ENCODE data around the genes KRBOX1 and POMGNT2.

DNA sequence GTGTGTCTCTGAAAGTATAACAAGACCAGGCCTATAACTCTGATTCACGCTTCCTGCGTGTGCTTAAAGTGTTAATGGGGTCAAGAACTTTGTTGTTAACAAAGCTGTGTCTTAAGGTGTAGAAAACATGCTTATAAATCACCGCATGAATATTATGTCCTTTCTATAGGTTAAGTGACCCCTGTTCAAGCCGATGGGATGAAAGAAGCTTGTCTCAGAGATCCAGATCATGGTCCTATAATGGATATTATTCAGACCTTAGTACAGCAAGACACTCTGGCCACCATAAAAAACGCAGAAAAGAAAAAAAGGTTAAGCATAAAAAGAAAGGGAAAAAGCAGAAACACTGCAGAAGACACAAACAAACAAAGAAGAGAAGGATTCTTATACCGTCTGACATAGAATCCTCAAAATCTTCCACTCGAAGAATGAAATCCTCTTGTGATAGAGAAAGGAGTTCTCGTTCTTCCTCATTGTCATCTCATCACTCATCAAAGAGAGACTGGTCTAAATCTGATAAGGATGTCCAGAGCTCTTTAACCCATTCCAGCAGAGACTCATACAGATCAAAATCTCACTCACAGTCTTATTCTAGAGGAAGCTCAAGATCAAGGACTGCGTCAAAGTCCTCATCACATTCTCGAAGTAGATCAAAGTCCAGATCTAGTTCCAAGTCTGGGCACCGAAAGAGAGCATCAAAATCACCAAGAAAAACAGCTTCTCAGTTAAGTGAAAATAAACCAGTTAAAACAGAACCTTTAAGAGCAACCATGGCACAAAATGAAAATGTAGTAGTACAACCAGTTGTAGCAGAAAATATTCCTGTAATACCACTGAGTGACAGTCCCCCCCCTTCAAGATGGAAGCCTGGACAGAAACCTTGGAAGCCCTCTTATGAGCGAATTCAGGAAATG is 16.5 kb upstream of the ZBTB47 start:
- PRO-cap: no peak

GRCh38 chr3:42653772-42654010 is 194 bp downstream of the ZBTB47 start:
- PRO-cap: no peak

GRCh38 chr3:42683934-42684670 is 1.2 kb upstream of the KLHL40 start:
- PRO-cap: no peak

GRCh38 chr3:42731807-42732834 is 29.5 kb upstream of the HHATL start:
- PRO-cap: no peak

DNA sequence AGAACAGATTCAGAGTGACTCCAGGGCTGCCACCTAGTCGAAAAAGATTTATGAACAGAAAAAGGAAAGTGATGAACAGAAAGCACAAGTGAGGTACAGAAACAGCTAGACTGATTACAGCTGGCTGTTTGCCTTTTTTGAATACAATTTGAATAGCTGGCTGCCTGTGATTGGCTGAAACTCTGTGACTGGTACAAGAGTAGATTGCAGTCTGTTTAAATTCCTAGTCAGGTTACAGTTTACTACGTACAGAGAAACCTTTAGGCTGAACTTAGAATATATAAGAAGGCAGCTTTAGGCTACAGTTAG is 10.1 kb downstream of the CCDC13 start:
- PRO-cap: no peak

DNA sequence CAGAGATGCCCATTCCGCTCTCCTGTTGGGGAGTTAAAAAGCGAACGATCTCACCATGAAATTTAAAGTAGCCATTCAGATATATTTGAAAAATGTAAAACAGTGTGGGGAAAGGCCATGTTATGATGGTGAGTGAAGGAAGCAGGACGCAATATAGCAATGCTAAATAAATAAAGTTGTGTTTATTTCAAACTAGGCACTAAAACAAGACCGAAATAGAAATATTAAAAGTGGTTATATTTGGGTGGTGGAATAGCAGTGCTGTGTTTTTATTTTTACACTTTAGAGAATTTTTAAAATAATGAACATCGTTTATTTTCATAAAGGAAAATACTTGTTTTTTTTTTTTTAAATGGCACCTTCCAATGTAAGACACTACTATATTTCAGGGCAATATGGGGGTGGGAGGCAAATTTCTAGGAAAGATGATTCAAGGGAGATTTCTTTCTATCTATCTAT is 441 bp upstream of the CCDC13 start:
- PRO-cap: no peak

- PRO-cap: no peak
These were observed 22.0 kb downstream of the CYP8B1 start for GRCh38 chr3:42853589-42854112.

- PRO-cap: no peak
These were observed at the start of gene KRBOX1 for GRCh38 chr3:42936118-42936583. KRBOX1 (plus strand) TSS chr3:42936386.

GRCh38 chr3:43105339-43106329 is at the start of gene POMGNT2:
POMGNT2 (minus strand) TSS chr3:43106079.
- PRO-cap: unidirectional peak, minus-strand start at chr3:43106032; unidirectional peak, minus-strand start at chr3:43106071

GRCh38 chr3:43194516-43195004 is 88.7 kb upstream of the POMGNT2 start:
- PRO-cap: no peak

DNA sequence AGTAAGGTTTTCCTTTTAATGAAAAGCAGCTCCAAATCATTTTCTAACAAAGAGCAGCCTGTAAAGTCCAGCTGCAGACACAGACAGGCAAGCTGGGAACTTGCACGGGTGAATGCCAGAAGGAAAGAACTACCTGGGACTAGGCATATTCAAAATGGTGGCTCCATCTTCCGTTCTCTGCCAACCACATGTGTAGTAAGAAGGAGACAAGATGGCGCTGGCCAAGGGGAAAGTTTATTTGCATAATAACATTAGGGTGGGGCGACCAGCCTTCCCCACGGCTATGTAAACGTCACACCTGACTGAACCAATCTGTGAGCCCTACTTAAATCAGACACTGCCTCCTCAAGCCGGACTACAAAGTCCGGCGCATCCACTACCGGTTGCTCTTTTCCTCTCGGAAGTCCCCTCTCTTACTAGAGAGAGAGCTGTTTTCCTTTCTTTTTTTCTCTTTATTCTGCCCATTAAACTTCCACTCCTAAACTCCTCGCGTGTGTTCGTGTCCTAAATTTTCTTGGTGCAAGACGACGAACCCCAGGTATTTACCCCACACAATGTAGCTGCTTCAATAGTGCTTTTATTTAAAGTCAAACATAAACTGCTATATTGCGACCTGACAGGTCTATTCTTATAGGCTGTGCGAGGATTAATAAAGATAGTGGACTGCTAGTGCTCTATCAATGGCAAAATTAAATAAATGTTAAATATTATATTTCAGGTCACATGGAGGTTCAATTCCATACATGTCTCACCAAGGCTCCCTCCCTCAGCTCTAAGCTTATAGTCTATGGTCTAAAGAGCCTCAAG is 131.0 kb downstream of the SNRK start:
- PRO-cap: no peak

GRCh38 chr3:43894687-43894998 is 203.9 kb downstream of the ABHD5 start:
- PRO-cap: no peak

DNA sequence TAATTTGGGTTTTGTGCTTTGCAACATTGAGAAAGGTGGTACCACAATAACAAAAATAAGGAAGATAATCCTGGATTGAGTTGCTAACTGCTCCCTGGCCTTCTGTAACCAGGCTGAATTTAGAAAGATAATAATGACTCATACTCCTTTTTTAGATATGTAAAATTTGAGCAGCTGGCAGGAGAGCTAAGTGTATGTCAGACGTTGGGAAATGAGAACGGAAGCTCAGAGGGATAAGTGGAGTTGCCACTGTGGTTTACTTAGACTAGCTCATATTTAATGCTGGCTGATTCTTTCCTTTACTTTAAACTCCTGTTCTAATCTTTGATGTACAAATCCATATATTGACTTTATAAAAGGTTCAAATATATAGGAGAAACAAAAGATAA is 17.1 kb downstream of the TCAIM start:
- PRO-cap: no peak

DNA sequence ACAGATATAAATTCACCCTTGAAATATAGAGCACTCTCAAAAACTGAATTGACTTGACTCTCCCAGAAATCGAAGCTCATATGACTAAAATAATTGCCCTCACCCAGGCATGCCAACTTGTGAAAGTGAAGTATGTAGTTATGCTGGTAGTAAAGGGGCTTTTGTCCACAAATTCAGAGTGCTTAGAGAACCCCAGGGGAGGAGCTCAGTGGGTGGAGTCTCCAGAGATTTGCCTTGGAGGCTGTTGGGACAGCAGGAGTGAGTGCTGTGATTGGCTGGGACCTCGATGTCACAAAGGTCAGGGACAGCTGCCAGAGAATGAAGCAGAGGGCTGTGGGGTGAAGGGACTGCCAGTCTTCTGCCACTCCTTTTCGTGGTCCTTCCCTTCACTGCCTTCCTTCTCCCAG is 49.8 kb downstream of the ZNF445 start:
- PRO-cap: no peak

GRCh38 chr3:44975002-44975571 is 887 bp downstream of the ZDHHC3 start:
- PRO-cap: no peak

GRCh38 chr3:44984437-44984715 is 8.3 kb downstream of the EXOSC7 start:
- PRO-cap: no peak

GRCh38 chr3:45010966-45011616 is 15.0 kb upstream of the CLEC3B start:
- PRO-cap: no peak

DNA sequence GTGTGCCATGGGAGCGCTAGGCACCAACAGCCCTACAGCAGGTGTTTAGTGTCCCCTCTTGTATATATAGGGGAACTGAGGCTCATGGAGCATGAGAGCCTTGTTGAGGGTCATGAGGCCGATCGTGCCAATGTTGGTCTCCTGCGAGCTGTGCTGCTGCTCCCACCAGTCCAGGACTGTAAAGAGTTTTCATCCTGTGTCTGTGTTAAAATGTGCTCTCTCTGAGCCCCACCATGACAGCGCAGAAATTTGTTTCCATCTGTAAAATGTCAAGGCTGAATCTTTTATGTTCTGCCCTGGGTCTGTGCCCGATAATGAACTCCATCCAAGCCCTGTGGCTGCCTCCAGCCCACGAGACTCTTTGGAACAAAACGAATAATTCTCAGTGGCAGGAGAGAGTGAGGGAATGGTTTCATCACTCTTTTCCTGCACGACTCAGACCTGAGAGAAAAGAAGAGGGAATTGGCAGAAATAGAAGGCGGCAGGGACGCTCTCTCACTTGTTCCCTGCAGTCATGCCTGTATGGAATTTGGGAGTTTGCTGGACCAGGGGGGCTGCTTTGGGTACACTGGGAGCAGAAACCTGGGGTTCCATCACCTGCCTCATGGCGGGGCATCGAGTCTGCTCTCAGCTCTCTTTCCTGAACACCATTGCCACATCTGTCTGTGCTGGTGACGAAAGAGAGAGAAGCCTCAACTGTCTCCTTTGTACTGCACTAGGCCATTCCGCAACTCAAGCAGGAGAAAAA is 14.3 kb downstream of the TMEM158 start:
- PRO-cap: no peak

DNA sequence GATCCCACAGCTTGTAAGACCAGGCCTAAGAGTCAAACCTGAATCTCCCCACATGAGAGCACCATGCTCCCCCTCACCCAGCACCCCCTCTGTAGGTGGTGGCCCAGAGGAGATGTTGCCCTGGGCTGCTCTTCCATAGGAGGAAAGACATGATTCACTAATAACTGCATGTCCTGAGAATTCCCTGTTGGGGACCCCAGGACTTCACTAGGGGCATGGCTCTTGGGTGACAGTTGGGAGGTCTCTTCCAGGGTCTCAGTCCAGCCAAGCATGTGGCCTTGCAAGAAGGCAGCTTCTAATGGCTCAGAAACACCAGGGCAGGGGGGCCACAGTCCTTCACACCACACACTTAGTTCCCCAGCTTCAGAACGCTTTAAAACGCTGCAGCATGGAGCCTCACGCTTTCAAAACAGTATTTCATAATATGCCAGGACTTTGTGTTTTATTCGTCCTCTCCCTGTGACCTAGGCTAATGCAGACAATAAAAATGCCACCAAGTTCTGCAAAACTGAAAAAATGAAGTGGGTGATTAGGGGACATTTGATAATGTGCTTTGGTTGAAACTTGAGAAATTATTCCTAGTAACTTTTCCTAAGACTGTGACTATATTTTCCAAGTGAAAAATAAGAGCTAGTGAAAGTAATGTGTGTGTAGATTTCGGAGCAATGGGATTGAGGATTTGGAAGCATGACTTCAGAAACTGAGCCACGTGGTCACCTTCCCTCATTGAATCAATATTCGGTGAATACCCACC is 48.4 kb upstream of the LIMD1 start:
- PRO-cap: no peak

DNA sequence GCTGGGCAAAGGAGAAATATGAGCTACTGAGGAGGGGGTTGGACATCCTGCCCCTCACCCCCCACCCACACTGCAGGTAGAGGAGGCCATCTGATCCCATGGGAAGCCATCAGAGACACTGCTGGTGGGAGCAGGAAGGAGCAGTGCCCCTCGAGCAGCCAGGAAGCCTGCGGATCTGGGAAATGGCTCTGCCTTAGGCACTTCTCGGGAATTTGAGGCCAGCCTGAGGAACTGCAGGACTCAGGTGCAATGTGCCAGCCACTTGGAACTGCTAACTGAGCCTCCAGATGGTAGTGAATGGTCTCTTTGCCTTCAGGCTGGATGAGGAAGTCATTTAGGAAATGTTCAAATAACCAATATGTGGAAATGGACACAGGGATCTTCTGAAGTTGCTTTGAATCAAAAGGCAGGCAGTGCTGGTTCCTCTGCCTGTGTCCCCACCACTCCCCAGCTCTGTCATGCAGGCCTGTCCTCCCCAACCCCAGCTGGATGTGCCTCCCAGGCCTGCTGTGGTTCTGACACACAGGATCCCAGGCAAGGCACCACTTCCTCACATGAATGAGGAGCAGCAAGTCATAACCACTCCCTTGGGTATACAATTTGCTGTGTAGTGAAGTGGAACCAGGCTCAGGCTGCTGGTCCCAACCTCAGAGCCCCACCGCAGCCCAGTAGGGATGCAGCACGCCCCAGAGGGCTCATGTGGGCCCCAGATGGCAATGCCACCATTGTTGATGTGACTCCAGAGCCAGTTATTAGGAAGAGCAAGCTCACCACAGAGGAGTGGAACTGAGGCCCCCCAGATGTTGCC is 46.6 kb upstream of the LIMD1 start:
- PRO-cap: unidirectional peak, minus-strand start at position 603 of the sequence